Pulmonary artery (tissue), 1 donor: ENCODE measurements around a stretch of chr1.

- PRO-cap, result no peak
Measured at GRCh38 chr1:8783686-8784610, 33.5 kb downstream of the RERE start.

GRCh38 chr1:8802277-8803166, 14.9 kb downstream of the RERE start:
- PRO-cap, result no peak

- PRO-cap, result no peak
Measured at GRCh38 chr1:8856744-8857781, 21.4 kb downstream of the ENO1 start.

DNA sequence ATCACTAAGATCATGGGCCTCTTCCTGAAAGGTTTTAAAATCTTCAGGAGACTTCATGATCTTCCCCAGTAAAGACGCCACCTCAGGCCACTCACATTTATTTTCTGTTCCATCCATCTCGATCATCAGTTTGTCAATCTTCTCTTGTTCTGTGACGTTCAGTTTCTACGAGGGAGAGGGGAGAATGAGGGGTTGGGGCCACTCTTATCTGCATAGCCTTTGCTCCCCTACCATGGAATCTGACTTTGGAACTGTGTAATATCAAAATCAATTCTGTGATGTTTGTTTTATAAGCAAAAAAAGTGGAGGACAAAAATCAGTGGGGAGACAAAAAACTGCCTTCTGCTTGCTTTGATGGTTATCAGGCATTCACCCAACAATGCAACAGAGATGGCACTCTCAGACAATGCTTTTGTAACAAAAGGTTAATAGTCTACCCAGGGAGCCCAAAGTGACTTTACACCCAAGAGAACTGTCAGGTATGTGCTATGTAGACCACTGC, 10.5 kb downstream of the ENO1 start:
- PRO-cap, result no peak

- PRO-cap, result no peak
Measured at GRCh38 chr1:8871587-8872599, 6.6 kb downstream of the ENO1 start.

GRCh38 chr1:8879967-8880819, 1.7 kb upstream of the ENO1 start:
- PRO-cap, result unidirectional peak, minus-strand start at chr1:8880150

DNA sequence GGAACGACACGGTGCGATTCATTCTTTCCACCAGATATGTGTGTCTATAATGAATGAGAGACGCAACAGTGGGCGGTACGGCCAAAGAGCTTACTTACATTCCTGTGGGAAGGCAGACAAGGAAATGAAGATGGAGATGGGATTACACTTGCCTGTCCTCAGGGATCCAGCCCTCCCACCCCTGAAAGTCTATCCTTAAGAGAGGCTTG, 31.4 kb downstream of the CA6 start:
- PRO-cap, result no peak

- PRO-cap, result unidirectional peak, minus-strand start at chr1:9294544
Measured at GRCh38 chr1:9294366-9294944, 1.8 kb downstream of the SPSB1 start.

DNA sequence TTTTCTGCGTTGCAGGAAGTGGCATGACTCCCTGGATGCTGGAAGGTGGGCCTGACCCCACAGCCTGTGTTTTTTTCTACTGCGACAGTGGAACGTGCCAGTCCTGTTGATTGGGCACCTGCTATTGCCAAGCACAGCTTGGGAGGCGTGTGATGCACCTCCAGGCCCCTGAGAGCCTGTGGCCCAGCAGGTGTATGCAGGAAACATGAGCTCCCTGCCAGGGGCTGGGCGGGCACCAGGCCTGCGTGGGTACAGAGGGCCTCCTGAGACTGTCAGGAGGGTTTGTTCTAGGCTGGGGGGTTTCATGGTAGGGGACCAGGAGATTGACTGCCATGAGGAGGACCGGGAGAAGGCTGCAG, 16.0 kb downstream of the SPSB1 start:
- PRO-cap, result no peak

DNA sequence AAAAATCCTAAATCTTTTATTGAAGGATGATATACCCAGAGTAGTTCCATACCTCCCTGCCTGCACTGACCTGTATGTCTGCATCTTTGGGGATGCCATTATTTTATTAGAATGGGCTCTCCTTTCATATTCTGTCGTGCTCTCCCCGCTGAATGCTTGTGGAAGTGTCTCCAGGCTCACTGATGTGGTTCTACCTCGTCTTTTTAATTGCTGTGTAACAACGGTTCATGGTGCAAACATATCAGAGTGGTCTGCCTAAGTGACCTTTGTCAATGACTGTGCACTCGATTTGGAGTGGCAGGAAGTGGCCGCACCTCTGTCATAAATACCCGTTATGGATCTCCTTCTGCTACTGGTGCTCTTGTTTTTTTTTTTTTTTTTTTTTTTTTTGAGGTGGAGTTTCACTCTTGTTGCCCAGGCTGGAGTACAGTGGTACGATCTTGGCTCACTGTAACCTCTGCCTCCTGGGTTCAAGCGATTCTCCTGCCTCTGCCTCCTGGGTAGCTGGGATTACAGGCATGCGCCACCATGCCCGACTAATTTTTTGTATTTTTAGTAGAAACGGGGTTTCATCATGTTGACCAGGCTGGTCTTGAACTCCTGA, 38.4 kb downstream of the SPSB1 start:
- PRO-cap, result no peak

DNA sequence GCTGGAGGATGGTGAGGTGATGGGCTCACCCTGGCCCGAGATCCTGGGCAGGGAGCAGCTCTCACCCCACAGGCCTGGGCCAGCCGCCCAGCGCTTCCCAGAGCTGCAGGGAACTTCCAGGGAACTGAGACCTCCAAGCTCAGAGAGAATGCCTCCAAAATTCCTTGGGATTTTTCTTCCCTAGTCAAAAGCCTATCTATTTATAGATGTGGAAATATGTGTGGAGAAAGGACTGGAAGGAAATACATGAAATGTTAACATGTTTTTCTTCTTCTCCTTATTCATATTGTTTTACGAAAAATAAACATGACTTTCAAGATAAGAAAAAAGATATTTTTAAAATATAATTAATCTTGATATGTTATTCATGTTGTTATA, 121.2 kb downstream of the SPSB1 start:
- PRO-cap, result no peak

DNA sequence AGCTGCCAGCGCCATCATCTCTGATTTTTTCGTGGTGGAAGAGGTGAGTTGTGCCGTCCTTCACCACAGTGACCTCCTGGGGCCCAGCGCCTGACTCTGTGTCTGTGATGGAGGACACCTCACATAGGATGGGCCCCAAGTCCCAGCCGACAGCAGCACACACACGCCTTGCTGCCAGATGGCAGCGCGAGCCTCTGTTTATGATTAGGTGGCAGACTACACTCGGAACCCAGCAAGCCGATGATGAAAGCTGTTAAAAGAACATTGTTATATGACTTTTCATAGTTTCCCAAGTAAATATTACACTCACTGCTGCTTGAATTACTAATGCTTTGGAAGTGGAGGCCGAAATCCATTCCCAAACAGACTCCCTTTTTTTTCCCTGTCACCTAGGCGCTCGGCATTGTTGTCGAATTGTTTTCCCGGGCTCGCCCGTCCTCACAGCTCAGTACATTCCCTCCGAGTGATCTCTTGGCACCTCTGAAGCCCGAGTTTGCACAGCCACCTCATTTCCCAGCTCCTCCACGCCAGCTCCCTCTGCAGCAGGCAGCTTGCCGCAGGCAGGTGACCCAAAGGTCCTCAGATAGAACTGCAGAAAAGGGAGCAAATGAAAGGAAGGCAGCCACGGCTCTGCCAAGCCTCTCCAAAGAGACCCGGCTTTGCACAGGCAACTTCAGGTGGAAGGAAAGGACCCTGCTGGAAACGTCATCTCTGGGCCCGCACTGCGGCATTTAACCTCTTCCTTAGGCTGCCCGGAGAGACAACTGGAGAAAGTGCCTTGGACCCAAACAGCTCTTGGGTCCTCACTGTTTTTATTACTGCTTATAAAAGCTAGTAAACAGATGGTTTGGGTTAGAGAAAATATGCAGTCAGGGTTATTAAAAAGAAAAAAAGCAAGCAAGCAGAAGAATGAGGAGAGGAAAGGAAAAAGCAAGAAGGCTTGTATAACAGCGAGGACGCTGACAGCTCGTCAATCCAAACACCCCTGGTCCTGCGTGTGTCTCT, 72.2 kb upstream of the SLC25A33 start:
- PRO-cap, result no peak

DNA sequence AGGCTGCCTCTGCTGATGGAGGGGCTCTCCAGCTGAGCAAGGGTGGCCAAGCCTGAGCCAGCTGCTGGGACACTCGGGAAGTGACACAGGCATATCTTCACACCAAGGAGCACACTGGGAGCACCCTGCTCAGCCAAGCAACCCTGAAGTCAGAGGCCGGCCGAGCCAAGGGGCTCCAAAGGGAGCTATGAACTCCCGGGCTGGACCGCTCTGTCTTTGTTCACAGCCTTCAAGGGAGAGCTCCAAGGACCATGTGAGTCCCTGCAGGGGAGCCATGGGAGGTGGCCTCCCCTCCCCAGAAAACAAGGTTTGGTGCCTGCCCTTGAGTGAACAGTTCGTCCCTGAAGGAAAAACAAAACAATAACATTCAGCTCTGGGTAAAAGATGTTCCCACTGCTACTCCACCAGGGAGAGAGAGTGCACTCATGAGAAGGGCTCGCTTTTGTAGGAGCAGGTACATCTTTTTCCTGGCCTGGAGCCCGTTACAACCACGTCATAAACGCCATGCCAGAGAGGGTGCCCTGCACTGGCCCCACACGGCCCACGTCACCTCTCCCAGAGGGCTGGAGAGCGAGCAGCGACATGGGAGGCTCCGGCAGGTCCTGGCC, 56.3 kb upstream of the SLC25A33 start:
- PRO-cap, result no peak

DNA sequence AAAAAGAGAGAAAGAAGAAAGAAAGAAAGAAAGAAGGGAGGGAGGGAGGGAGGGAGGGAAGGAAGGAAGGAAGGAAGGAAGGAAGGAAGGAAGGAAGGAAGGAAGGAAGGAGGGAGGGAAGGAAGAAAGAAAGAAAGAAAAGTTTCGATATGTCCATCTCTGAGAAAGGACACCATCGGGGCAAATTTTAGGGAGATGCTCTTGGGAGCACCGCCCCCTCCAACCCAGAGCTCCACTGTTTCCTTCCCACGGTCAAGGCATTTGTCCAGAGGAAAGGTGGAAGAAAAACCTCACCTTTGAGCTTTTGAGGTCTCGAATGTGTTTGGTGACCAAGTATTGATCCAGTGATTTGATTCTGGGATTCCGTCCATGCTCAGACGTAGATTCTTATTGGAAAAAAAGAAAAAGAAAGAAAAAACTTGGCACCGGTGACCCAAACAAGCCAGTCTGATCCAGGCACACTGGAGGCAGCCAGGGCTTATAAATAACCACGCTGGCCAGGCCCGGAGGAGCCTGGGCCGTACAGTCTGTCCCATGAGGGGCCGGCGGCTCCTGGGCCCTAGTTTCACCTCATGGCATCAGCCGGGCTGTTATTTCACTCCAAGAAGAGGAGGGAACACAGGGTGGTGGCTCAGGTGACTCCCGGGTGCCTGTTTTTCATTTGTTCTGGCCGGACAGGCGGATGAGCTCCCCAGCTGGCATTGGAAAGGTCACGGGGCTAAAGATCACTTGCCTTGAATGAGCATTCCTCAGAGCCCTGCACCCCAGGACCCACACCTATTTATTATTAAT, 36.1 kb upstream of the SLC25A33 start:
- PRO-cap, result no peak

DNA sequence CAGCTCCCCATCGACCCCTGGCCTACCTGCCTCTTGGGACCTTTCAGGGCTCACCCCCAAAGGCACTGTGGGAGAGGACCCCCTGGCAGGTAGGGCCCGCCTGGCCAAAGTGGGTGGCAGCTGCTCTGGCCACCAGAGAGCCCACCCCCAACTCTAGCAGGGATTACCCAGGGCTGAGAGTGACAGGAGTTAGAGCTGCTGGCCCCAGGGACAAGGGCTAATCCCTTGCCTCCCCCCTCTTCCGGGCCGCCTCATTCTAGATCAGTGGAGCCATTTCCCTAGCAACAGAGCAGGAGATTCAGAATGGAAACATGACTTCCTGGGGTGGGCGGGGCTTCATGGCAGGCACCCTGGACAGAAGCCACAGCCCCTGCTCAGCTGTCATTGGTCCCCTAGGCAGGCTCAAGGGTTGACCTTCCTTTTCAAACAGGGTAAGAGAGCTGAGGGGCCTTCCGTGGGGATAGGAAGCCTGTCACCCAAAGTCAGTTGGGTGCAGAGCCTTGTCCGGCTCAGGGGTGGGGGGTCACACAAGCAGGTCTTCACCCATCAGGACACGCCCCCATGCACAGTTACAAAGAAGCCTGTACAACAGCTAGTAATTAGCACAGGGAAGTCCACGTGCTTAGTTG, 4.7 kb downstream of the TMEM201 start:
- PRO-cap, result no peak

GRCh38 chr1:9629007-9630275, 22.1 kb upstream of the PIK3CD start:
- PRO-cap, result no peak

- PRO-cap, result no peak
Measured at GRCh38 chr1:9653988-9654880, 2.7 kb downstream of the PIK3CD start.

DNA sequence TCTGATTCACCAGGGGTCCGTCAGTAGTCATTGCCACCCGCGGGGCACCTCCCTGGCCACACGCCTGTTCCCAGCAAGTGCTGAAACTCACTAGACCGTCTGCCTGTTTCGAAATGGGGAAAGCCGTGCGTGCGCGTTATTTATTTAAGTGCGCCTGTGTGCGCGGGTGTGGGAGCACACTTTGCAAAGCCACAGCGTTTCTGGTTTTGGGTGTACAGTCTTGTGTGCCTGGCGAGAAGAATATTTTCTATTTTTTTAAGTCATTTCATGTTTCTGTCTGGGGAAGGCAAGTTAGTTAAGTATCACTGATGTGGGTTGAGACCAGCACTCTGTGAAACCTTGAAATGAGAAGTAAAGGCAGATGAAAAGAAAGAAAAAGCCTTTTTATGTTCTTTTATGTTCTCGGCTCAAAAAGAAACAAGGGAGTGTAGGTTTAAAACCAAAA, 77.0 kb downstream of the PIK3CD start:
- PRO-cap, result no peak

GRCh38 chr1:9731506-9732289, 80.2 kb downstream of the PIK3CD start:
- PRO-cap, result no peak

DNA sequence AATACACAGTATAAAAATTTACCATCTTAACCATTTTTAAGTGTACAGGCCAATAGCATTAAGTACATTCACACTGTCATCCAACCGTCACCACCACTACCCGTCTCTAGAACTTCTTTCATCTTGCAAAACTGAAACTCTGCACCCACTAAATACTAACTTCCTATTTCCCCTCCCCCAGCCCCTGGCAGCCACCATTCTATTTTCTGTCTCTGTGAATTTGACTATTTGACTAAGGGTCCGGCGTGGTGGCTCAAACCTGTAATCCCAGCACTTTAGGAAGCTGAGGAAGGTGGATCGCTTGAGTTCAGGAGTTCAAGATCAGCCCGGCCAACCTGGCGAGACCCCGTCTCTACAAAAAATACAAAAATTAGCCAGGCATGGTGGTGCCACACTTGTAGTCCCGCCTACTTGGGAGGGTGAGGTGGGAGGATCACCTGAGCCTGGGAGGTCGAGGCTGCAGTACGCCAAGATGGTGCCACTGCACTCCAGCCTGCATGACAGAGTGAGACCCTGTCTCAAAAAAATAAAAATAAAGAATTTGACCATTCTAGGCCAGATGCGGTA, 35.9 kb downstream of the CLSTN1 start:
- PRO-cap, result no peak